Endothelial cell (in vitro differentiated cells): Measurements from ENCODE around the gene TIPIN.

DNA sequence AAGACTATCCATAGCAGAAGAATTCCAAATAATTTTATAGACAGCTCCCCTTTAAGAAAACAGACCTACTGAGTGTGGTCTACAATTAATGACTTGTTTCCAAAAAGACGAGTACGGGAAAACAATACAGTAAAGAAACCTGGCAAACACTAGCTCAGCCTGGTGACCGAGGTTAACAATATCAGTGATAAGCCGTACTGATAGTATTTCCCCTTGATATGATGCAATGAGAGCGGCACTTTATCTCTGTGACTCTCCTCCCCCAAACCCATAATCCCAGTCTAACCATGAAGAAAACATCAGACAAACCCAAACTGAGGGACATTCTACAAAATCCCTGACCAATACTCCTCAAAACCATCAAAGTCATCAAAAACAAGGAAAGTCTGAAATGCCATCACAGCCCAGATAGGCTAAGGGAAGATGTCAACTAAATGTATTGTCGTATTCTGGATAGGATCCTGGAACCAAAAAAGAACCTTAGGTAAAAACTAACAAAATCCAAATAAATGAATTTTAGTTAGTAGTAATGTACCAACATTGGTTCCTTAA lies 8.2 kb downstream of the DENND4A start:
- PRO-cap: no peak

DNA sequence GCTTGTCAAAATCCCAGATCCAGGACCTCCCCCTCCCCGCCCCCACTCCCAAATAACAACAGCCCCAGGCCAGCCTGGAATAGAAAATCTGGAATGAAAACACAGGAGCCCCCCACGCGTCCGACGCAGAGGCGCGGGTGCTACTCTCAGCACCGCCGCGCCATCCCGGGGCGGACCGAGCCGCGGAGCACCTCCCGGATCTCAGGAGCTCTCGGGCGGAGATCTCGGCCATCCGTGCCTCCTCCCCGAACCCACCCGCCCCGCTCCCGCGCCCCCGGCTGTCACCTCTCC lies 484 bp downstream of the DENND4A start:
- PRO-cap: no peak

- PRO-cap: bidirectional peak, plus-strand start at chr15:65827469, minus-strand start at chr15:65827274
Observed at GRCh38 chr15:65827142-65827528, 35.0 kb upstream of the DENND4A start.

GRCh38 chr15:66163514-66164051 lies 90.0 kb downstream of the MEGF11 start:
- PRO-cap: no peak

- PRO-cap: no peak
Observed at GRCh38 chr15:66236351-66236866, 17.1 kb downstream of the MEGF11 start.

- PRO-cap: bidirectional peak, plus-strand start at chr15:66356833, minus-strand start at chr15:66356652; unidirectional peak, minus-strand start at chr15:66357051
Observed at GRCh38 chr15:66356519-66357365, at the start of gene TIPIN. TSS of gene TIPIN (minus strand) at chr15:66356685.

- PRO-cap: no peak
Observed at GRCh38 chr15:66410958-66411627, 24.4 kb downstream of the MAP2K1 start.

GRCh38 chr15:66459748-66460999 lies 37.4 kb downstream of the SNAPC5 start:
- PRO-cap: no peak

GRCh38 chr15:66475951-66476809 lies 21.4 kb downstream of the SNAPC5 start:
- PRO-cap: no peak

DNA sequence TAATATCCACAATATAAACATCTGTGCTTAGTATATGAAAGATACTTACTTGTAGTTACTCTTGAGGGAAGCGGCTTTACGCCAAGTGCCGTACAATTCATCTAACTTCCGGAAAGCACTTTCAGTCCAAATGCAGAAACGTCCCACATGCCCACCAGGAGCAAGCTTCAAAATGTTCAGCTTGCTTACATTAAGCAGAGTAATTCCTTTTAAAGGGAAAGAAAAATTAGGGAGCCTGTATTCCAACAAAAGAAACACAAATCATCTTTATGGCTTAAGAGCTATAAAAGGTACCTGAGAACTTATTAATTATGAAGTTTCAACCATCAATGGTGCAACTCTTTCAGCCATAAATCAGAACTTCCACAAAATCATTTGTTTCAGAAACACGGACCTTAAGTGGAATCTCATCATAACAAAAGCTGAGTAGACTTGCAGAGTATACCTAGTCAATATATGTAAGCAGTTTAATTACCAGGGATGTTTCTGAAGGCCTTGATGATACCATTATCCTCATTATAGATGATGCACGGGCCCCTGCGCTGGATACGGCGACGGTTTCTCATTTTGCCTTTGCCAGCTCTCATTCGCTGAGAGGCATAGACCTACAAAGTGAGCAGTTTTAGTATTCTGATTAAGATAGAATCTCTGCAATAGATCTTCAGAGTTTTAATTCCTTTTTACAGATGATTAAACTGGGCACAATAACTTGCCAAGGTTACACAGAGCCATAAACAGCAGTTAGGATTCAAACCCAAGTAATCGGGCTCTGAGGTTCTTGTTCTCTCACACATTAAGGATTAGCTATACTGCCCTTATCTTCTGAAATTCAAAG lies 3.5 kb downstream of the RPL4 start:
- PRO-cap: no peak

DNA sequence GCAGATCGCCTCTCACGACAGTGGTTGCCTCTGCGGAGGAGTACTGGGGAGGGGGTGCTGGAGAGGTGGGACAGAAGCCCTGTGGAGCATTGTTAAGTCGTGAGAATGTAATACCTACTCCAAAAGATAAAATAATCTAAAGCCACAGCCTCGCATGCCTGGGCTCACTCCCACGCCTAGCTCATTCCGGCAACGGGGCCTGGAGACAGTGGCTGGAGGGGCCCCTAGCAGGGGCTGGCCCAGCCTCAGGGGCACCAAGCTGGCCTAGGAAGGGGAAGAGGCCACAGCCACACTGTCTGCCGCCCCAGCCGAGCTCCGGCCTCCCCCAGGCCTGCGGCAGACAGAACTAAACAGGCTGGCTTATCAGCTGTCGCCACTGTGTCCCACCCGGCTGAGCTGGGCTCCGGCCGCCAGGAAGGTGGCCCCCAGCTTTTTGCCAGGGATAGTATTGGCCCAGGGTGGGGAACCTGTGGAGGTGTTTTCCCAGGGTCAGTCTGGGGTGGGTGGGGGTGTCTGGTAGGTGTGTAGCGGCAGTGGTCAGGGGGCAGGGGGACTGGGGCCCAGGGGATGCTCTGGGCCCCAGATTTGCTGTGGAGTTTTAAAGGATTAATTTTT lies 65.2 kb upstream of the LCTL start:
- PRO-cap: no peak

GRCh38 chr15:66646807-66647862 lies 54.9 kb upstream of the SMAD6 start:
- PRO-cap: bidirectional peak, plus-strand start at chr15:66647582, minus-strand start at chr15:66647484

DNA sequence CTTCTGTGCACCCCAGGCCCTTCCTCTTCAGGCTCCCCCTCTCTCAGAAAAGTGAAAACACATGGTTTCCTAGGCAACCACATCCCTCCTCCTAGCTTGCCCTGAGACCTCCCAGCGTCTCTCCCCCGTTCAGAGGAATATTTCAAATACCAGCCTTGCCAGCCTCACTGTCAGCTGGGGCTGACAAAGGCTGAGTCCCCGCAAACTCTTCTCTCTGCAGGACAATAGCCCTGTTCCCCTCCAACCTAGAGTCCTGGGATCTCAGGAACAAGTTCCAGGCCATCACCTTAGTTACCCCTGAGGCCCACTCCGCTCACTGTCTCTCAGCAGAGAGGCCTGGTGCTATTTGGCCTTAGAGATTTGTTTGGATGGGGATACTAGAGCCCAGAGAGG lies 44.6 kb upstream of the SMAD6 start:
- PRO-cap: unidirectional peak, plus-strand start at position 167 of the sequence

DNA sequence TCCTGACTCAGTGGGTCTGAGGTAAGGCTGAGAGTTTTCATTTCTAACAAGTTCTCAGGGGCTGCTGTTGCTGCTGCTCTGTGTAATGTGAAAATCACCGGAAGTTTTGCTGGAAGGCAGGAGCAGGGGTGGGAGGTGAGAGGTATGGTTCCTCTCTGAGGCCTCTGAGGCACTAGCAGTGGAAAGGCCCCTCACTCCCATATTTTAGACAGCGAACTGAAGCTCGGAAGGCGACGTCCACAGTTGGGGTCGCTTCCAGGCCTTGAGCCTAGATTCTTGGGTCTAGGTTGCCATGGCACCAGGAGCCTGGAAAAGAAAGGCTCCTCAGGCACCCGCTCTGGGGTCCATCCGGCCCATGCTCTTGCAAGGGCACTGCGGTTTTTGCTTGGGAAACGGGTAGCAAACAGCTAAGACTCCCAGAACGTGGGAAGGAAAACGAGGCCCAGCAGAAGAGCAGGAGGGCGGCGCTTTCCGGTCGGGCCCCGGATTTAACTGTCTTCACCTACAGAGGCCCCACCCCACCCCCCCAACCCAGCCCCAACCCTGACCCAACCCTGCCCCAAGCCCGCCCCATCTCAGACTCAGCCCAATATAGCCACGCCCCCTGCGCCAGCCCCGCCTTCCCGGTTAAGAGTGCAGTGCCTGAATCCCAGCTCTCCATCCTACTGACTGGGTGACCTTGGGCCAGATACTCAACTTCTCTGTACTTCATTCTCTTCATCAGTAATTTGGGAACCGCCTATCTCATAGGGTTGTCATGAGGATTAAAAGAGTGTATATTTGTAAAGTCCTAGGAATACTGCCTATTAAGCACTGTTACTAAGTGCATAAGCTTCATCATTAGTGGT lies 28.6 kb upstream of the SMAD6 start:
- PRO-cap: no peak

GRCh38 chr15:66718672-66719244 lies 16.7 kb downstream of the SMAD6 start:
- PRO-cap: no peak

GRCh38 chr15:66780800-66781930 lies 79.1 kb downstream of the SMAD6 start:
- PRO-cap: no peak

- PRO-cap: no peak
Observed at GRCh38 chr15:66907923-66908709, 157.3 kb upstream of the SMAD3 start.

- PRO-cap: no peak
Observed at GRCh38 chr15:66993040-66993242, 72.5 kb upstream of the SMAD3 start.

DNA sequence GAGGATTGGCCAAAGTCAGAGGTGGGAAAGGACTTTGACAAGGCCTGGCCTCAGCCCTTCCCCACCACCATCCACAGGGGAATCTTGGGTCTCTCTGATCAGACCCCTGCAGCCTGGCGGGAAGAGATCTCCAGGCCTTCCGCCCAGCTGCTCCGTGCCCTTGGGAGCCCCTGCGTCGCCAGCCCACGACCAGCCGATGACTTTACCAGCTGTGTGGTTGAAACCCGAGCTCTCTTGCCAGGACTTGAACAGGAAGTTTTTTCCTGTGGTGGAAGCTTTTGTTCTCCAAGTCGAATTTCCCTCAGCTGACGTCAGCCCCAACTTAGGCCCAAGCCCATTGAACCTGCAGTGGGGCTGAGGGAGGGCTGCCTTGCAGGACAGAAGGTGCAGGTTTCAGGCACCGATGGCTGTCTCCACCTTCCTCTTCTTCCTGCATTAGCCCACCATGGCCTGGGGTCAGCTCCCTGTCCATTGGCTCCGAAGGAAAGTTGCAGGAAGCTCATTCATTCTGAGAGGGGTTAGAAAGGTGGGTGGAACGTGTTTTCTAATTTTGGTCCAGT lies 51.7 kb upstream of the SMAD3 start:
- PRO-cap: bidirectional peak, plus-strand start at position 337 of the sequence, minus-strand start at position 252 of the sequence

GRCh38 chr15:67081847-67082915 lies 16.8 kb downstream of the SMAD3 start:
- PRO-cap: no peak